ENCODE measurements around a stretch of chr6.

GRCh38 chr6:31969616-31970520 is 2.1 kb downstream of the DXO start:
- PRO-cap, result no peak
- RAMPAGE, long total RNA, 3 experiments, result no peak in any of the 3 experiments

- PRO-cap, result unidirectional peak, minus-strand start at chr6:32047205
- RAMPAGE, long total RNA, 3 experiments, result no peak in any of the 3 experiments
Observed at GRCh38 chr6:32046303-32047508, 8.5 kb downstream of the CYP21A2 start.

DNA sequence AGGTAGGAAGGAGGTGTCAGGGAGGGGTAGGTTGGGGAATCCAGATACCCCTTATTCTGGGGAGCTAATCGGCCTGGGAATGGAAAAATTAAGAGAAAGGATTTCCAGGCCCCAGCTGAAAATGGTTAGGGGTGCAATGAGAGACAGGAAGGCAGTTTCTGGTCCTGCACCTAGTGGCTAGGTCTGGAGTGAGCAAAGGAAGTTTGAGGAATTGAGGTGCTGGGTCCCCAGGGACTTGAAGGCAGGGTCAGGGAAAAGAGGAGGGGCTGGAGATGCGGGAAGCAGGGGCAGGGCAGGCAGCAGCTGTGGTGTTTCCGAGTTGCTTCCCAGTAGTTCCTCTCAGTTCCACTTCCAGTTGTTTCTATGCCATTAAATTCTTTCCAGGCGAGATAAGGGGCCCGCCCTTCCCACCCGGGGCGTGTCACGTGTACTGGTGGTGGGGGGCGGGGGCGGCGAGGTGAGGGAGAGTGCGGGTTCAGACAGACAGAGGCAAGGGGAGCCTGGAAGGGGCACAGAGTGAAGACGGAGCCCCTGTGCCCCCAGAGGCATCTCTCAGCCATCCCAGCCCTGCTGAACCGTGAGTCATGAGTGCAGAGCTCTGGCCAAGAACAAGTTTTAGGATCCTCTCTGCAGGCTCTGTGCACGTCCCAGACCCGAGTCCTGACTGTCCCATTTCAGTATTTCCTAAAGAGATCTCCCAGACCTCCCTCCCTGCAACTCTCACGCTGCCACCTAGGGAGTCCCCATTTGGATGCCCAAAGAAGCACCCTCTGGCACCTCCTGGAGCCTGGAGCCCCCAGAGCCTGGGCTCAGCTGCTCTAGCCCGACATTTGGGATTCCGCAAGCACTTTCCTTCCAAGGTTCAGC is 988 bp downstream of the TNXB start:
- PRO-cap, result bidirectional peak, plus-strand start at position 486 of the sequence, minus-strand start at position 363 of the sequence
- RAMPAGE, long total RNA, 3 experiments, result no peak in any of the 3 experiments

- PRO-cap, result no peak
- RAMPAGE, long total RNA, 3 experiments, result no peak in any of the 3 experiments
Observed at GRCh38 chr6:32183307-32183886, 656 bp downstream of the AGER start.

DNA sequence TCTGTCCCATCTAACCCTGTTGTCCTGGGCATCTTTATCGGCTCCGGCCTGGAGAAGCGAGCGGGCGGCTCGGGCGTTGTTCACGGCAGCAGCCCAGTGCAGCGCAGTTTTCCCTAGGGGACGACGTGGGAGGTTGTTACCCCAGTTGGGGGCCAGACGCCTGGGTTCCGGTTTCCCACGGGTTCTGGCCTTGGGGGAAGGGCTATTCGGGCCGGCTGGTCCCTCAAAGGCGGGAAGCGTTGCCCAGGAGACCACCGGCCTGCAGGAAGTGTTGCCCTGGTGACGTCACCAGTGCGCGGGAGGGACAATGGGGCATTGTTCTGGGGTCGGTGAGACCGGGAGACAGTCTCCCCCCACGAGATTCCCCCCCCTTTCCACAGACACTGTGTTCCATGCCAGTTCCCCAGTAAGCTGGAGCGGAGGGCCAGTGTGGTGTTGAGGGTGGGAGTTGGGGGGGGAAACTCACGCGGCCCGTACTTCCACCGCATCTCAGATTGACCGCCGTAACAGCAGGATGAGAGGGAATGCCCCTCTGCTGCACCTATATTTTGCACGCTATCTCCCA is 3.9 kb upstream of the GPSM3 start:
- PRO-cap, result bidirectional peak, plus-strand start at position 271 of the sequence, minus-strand start at position 110 of the sequence
- RAMPAGE, long total RNA, 3 experiments, result no peak in any of the 3 experiments

DNA sequence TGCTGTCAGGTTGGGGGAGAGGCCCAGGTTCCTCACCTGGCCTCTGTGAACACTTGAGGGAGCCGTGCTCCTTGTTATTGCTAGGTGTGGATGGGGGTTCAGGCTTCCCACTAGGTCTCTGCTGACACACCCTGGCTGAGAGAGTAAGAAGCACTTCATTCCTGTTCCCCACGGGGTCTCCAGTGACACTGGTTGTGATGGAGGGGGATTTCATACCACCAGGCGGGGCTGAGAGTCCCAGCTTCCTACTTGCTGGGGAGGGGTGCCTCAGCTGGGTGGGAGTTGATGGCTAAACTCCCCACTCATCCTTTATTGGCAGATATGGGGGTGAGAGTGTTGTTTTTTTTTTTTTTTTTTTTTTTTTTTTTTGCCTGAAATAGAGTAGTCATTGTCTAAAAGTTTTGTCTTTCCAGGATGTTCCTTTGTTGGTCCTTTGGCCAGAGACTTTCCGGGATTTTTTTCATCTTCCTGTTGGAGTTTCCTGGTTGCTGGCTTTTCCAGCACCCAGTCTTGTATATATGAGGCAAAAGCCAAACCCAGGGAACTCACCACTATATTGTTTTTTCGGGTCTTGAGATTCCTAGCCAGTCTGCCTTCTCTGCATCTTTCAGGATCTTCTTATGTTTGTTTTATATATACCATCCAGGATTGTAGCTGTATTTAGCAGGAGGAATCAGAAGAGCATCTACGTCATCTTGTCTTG is 11.3 kb upstream of the NOTCH4 start:
- PRO-cap, result no peak
- RAMPAGE, long total RNA, 3 experiments, result no peak in any of the 3 experiments

DNA sequence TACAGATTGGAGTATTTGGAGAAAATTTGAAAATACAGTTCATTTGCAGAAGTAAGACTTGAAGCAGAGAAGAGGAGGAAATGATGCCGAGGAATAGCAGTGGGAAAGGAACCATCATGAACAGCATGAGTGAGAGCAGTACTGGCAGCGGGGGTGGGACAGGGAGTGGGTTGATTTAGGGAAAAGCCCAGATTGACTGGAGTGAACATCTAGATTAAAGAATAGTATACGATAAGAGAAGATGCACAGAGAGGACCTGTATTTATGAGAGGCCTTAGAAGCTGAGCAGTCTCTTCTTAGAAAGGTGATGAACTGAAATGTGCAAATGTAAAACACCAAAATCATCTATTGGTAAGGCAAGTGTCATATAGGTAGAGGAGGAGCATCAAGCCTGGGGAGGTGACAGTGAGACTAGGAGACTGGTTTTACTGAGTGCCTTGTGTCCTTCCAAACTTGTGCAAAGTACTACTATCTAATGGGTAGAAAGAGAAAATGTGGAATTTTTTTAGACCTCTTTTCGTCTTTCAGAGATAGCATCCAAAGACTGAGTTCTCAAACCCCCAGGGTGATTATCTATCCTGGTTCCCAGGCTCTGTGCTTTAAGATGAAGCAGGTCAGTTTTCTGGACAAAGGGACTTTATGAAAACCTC is 18.0 kb upstream of the HLA-DRB1 start:
- PRO-cap, result no peak
- RAMPAGE, long total RNA, 3 experiments, result no peak in any of the 3 experiments

GRCh38 chr6:32622314-32623484 is 14.5 kb upstream of the HLA-DQA1 start:
- PRO-cap, result no peak
- RAMPAGE, long total RNA, 3 experiments, result no peak in any of the 3 experiments

DNA sequence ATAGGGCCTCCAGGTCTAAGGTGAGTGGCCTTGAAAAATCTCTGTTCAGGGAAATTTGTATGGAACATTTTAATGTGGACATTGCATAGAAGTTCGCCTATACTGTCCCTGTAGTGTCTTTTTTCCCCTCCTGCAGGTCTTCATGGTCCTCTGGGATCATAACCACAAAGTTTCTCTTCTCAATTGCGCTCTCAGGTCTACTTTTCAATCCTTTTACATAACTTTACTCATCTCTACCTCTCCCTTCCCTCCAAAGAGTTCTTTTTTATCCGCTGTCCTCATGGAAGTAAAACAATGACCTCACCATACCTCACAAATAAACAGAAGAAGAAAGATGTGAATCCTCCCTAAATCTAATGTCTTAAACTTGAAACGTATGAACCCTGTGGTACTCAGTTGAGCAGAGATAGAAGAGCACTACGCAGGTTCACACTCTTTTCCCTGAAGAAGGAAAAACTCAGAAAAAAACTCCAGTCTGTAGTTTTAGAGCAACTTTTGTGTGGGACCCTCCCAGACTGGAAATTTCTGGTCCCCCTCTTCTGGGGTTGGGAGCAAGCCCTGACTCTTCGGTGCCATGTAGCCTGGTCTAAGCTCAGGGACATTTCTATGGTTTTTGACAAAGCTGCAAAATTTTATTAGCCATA is 12.0 kb upstream of the HLA-DQA1 start:
- PRO-cap, result no peak
- RAMPAGE, long total RNA, 3 experiments, result no peak in any of the 3 experiments

GRCh38 chr6:32972784-32973694 is 4.6 kb downstream of the BRD2 start:
- PRO-cap, result no peak
- RAMPAGE, long total RNA, 3 experiments, result no peak in any of the 3 experiments

- PRO-cap, result unidirectional peak, minus-strand start at chr6:32974082
- RAMPAGE, long total RNA, 3 experiments, result no peak in any of the 3 experiments
Observed at GRCh38 chr6:32973695-32974444, 5.5 kb downstream of the BRD2 start.

DNA sequence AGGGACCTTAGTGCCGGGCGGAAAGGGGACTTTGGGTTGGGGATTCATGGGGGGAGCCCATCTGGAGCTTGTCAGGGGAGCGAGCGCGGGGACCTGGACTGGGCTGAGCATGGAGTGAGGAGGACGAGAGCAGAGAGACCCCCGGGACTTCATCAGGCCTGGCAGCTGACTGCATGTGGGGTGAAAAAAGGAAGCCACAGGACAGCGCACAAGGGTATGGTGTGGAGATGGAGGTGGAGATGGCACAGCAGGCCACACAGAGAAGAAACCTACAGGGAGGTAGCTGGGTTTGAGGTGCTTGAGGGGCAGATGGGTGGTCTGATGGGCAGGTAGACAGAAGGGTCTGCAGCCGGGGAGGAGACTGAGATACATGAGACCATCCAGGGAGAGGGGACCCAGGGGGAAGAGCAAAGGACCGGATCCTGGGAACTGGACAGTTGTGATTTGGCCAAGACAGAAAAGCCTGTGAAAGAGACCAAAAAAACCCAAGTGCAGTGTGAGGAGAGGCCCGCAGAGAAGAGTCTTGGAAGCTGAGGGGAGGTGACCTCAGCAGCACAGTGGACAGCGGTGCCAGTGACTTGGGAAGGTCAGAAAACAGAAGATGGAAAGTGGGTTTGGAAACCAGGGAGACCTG is 5.3 kb downstream of the HLA-DPB1 start:
- PRO-cap, result no peak
- RAMPAGE, long total RNA, 3 experiments, result no peak in any of the 3 experiments

- PRO-cap, result no peak
- RAMPAGE, long total RNA, 3 experiments, result no peak in any of the 3 experiments
Observed at GRCh38 chr6:33112231-33112656, 36.5 kb downstream of the HLA-DPB1 start.

DNA sequence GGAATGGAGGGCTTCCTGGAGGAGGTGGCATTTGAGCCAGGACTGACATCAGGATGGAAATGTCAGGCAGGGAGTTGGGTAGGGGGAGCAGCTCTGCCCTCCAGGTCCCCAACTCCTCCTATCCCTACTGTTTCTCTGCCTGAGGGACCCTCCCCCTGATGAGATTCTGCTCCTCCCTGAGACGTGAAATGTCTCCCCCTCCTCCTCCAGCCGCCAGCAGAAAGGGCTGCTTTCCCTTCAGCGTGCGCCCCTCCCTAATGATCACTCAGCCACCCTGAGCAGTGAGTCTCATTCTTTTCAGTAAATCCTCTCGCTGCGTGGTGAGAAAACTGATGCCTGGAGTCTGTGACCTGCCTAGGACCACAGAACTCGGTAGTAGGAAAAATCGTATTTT is 40.7 kb downstream of the HLA-DPB1 start:
- PRO-cap, result no peak
- RAMPAGE, long total RNA, 3 experiments, result no peak in any of the 3 experiments

DNA sequence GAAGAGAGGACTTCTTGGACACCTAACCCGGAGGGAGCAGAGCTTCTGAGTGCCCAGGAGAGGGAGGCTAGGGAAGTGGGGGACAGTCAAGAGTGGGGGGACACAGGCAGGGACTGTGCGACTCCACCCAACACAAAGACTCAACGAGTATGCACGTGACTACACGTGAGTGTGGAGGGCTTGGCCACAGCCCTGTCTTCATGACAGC is 30.3 kb downstream of the COL11A2 start:
- PRO-cap, result no peak
- RAMPAGE, long total RNA, 3 experiments, result no peak in any of the 3 experiments

GRCh38 chr6:33280363-33281240 is 3.7 kb downstream of the B3GALT4 start:
- PRO-cap, result no peak
- RAMPAGE, long total RNA, 3 experiments, result no peak in any of the 3 experiments

GRCh38 chr6:33289896-33291134 is 914 bp downstream of the PFDN6 start:
- PRO-cap, result no peak
- RAMPAGE, long total RNA, 3 experiments, result no peak in any of the 3 experiments

DNA sequence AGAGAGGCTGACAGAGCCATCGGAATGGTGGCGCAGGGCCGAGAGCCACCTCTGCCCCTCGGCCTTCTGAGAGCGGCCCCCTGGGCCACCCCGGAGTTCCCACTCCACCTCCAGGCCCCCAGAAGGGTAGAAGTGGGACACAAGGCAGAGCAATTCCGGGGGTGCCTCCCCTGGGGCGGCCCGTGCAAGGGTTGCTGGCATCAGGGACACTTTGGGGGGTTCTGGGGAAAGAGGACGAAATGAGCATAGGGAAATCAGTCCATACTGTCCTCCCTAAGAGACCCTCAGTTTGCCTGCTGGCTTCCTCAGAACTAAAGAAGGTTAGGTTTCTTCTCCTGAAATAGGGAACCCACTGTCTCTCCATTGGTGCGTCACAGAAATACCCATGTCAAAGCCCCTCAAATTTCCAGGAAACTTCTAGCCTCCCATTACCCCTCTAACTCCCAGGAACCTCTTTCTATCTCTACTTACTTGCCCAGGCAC is 5.7 kb upstream of the RGL2 start:
- PRO-cap, result no peak
- RAMPAGE, long total RNA, 3 experiments, result no peak in any of the 3 experiments

DNA sequence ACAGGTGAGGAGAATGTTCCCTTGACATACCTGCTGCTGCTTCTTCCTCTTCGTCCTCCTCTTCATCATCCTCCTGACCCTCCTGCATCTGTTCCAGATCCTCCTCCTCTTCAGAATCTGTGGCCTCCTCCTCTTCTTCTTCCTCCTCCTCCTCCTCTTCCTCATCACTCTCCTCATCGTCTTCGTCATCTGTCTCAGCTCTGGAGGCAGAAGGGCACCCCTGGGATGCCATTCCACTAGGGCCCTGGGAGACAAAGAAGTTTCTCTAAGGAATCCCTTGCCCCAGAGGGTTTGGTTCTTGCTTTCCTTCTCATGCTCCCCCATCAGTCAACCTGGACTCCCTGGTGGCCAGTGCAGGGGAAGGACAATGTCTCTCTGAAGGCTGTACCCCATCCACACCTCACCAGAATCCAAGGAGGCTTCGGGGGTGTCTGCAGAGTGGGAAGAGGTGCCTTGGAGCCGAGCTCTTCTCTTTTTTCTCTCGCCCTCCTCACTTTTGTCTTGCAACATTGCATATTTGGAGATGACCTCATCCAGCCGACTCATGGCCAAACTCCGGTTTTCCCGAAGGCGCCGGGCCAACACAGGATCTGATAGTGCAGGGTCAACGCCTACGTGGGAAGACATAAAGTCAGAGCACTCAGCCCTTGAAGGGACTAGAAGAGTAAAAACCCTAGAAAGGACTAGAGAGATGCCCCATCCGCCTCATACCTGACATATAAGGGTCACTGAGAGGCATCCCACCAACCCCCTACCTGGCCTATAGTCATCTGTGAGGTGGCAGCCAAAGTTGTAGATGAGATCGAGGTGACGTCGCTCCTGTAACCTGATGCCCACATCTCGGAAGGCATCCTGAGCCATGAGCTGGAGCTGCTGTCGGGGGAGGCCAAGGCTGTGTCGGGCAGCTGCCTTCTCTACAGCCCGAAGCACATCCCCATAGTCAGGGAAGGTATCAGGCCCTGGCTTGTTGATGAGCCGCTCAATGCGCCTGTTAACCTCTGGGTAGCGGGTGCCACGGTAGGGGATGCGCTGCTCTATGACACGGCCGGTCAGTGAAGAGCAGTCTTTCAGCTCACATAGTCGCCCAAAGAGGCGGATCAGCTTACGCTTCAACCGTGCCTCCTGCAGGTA is 2.4 kb downstream of the DAXX start:
- PRO-cap, result no peak
- RAMPAGE, long total RNA, 3 experiments, result no peak in any of the 3 experiments

GRCh38 chr6:33375948-33376275 is 15.7 kb upstream of the KIFC1 start:
- PRO-cap, result no peak
- RAMPAGE, long total RNA, 3 experiments, result no peak in any of the 3 experiments

All from gastrocnemius medialis (tissue), 3 donors.